ENCODE results near the gene ZFPM1.

GRCh38 chr16:87216676-87217374, 100.4 kb downstream of the C16orf95 start:
- PRO-cap = bidirectional peak, plus-strand start at chr16:87217012, minus-strand start at chr16:87216930
- RAMPAGE, long total RNA, 3 experiments = no peak in any of the 3 experiments

- PRO-cap = no peak
- RAMPAGE, long total RNA, 3 experiments = no peak in any of the 3 experiments
Observed at GRCh38 chr16:87335935-87336331, 18.7 kb upstream of the C16orf95 start.

DNA sequence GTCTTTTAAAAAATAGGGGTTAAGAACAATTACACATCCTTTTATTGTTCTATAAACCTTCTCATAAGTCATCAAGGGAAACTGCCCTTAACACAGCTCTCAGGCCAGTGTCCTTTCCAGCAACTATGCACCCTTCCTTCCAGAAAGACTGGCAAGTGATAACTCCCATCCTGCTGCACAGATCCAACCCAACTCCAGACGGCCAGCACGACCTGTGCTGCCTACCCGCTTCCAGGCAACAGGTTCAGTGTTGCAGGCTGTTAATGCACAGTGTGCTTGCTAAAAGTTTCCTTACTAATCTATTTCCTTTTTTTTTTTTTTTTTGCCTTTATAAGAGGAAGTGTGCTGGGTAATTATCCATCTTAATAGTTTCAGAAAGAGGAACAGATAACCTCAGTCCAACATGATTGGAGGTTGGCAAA, 15.2 kb downstream of the FBXO31 start:
- PRO-cap = no peak
- RAMPAGE, long total RNA, 3 experiments = no peak in any of the 3 experiments

DNA sequence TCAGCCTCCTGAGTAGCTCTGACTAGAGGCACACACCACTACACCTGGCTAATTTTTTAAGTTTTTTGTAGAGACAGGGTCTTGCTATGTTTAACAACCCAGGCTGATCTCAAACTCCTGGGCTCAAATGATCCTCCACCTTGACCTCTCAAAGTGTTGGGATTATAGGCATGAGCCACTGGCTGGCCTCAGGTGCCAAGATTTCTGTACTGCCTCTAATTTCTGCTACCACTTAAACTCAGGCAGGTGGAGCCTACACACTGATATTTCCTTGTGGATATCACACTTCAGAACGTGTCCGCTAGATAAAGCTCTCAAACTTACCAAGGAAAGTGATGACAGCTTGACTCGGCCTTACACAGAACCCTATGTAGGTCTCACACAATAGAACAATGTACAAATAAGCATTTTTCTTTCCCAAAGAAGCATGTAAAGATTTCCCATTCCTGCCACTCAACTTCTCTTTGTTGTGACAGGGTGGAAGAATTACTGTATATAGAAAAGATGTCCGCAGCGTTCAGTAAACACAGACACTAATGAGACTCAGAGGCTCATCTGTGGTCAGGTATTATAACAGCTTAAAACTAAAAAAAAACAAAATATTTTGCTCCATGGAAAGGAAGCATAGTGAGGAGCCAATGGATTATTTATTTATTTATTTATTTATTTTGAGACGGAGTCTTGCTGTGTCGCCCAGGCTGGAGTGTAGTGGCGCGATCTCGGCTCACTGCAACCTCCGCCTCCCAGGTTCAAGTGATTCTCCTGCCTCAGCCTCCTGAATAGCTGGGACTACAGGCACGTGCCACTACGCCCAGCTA, 7.2 kb downstream of the MAP1LC3B start:
- PRO-cap = no peak
- RAMPAGE, long total RNA, 3 experiments = no peak in any of the 3 experiments

DNA sequence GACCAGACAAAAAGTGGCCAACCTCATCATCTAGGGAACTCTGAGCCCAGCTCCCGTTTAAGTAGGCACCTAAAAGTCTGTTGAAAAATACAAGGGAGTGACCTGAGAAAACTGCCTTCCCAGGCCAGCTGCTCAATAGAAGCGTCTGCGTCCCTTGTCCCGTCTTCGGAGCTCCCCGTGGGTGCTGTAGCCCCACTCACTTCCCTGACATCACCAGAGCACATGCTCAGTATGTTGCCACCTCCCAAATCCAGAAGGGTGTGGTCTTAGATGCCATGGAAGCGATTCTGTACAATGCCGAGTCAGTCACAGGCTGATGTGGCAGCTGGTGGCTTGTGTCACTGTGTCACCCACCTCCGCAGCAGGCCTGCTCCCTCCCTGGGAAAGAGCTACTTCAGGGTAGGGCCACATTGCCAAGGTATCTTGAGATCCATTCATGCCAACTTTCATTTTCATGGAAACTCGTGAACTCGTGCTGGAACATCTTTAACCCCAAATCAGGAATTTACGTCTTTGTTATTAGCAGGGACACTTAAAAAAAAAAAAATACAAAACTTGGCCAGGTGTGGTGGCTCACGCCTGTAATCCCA, 13.2 kb downstream of the MAP1LC3B start:
- PRO-cap = no peak
- RAMPAGE, long total RNA, 3 experiments = no peak in any of the 3 experiments

- PRO-cap = no peak
- RAMPAGE, long total RNA, 3 experiments = no peak in any of the 3 experiments
Observed at GRCh38 chr16:87415274-87415894, 23.2 kb downstream of the MAP1LC3B start.

- PRO-cap = no peak
- RAMPAGE, long total RNA, 3 experiments = no peak in any of the 3 experiments
Observed at GRCh38 chr16:87789543-87790383, 24.0 kb upstream of the KLHDC4 start.

GRCh38 chr16:87830835-87831654, 38.3 kb downstream of the SLC7A5 start:
- PRO-cap = no peak
- RAMPAGE, long total RNA, 3 experiments = no peak in any of the 3 experiments

DNA sequence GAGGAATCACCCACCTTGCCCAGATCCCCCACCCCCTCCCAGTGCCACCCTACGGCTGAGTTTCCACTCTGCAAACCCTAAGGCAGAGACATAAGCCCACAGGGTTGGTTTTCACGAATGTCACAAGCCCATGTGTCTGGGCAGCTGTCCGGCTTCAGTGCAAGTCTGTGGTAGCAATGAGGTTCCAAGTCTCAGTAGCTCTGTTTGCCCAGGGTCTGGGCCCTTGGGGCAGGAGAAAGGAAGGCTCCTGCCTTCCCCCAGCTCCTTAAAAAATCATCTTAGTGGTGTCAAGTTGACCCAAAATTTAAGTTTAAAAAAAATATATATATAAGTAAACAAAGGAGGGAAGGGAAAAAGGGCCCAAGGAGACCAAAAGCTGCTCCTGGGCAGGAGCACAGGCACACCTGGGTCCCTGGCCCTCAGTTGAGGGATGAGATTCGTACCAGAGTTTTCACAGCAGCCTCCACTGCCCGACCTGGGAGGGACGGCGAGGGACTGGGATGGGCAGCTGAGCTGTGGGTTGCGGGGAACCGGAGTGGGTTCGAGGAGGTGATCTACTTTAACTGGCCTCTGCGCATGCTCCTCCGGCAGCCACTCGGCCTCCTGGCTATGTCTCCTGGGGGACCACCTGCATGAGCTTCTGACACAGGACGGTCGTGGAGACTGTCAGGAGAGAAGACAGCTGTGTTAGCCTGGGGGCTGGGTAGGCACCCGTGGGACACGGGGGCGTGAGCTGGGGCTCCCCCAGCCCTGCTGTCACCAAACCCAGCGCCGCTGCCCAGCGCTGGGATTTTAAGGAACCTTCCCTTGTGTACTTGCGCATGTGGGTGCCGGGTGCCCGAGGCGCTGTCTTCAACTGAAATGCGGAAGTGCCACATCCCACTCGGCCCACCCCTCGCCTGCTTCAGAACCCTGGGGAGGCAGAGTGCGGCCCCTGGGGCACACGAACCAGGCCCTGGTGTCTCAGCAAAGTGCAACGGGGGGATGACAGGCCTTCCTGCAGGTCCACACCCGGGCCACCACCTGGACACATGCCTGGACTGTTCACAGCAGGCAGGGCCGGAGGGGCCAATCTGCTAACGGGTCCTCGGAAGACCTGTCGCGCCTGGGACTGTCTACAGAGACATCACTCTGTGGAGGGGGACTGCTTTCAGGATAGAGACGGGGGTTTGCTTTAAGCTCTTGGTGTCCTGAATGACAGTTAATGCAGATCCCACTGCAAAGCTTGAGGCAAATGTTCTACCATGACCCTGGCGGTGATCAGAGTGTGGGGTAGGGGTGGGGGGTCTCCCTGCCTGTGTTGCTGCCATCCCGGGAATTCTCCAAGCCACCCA, 36.5 kb downstream of the SLC7A5 start:
- PRO-cap = no peak
- RAMPAGE, long total RNA, 3 experiments = no peak in any of the 3 experiments

DNA sequence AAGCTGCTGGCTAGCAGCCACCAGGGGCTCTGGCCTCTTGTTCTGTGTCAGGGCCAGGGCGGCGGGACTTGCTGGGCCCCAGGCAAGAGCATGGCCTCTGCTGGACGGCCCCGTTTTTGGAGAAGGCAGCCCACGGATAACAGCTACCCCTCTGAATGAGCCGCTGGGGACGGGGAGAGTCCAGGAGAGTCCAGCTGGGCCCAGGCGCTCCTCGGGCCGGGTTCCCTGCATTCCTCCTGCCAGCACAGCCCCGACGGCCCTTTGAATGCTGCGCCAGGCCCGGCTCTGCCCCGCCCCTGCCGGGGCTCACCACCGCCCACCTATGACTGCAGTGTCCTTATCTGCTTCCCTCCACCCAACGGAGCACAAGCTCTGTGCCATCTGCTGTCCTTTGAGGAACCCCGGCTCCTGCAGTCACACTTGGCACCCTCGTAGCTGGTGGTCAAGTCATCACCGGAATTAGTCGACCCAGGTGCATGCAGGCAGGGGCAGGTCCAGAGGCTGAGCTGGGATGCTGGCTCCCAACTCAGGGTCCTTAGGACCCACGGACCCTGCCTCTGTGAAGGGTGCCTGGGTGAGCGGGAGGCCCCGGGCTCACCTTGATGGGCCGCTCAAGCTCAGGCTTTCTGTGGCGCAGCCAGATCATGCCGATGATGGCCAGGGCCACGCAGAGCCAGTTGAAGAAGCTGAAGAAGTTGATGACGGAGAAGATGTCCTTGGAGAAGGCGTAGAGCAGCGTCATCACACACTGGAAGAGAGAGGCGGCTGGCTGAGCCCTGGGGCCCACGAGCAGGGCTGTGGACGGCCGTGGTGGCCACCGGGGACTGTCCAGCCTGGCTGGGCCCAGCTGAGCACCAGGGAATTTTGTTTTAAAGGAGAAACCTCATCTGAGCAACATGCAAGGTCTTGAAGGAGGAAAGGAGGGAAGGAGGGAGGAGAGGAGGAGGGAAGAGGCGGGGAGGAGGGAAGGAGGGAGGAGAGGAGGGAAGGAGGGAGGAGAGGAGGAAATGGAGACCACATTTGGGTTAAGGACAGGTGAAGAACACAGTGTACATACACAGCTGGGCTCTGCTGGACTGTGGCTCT, 33.1 kb downstream of the SLC7A5 start:
- PRO-cap = no peak
- RAMPAGE, long total RNA, 3 experiments = no peak in any of the 3 experiments

DNA sequence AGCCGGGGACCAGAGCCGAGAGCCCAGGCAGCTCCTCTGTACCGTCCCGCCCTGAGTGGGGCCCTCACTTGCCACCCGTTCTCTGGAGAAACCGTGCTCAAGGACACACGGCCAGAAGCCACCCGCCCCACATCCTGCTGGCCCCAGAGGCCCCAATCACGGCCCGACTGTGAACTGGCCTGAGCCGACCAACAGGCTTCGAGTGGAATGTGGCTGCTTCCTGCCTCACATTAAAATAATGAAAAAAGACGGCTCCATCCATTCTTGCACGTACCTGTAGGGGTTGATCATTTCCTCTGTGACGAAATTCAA, 29.2 kb downstream of the SLC7A5 start:
- PRO-cap = no peak
- RAMPAGE, long total RNA, 3 experiments = no peak in any of the 3 experiments

DNA sequence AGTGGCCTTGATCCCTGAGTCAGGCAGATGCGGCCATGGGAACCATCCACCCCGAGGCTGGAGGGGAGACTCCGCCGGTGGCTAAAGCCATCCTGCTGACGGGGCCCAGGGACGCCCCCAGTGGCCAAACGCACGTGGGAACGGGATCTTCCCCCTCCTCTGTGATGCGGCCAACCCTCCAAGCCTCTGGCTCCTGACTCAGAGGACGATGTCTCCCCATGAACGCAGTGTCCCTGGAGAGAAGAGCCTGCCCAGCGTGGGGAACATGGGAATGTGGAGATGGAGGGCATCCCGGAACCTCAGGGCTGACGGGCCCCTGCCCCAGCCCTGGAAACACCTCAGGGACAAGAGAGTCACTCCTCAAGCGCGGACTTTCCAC, 24.9 kb downstream of the SLC7A5 start:
- PRO-cap = no peak
- RAMPAGE, long total RNA, 3 experiments = no peak in any of the 3 experiments

GRCh38 chr16:87931534-87932317, 4.6 kb downstream of the CA5A start:
- PRO-cap = no peak
- RAMPAGE, long total RNA, 3 experiments = no peak in any of the 3 experiments

DNA sequence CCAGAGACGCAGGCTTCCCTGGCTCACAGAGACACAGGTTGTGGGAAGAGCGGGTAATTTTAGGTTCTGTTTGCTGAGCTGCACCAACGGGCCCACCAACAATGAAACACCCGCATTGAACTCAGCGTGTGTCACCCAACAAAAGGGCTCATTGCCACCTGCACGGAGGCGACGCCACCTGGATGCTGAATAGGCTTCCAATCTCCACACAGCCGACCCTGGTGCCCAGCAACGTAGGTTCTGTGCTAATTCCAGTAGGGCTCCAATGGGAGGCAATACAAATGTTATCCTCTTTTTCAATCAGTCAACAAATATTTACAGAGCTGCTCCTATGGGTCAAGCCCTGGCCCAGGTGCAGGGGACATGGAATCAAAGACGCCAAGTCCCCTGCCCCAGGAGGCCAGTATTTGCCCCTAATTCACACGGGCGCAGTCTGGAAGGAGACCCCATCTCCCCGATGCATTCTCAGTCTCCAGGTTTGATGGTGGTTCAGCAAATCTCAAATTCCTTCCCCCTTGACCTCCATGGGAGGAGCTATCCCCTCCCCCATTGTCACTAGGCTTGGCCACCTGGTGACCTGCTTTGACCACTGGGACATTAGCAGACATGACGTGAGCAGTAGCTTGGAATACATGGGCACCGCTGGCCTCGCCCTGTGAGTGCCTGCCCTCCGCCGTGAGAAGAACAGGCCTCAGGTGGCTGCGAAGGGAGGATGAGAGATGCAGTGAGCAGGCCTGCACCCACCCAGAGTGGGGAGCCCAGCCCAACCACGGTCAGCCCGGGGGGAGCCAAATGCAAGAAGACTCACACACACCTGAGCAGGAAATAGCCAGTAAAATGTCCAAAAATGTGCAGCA, 3.8 kb downstream of the CA5A start:
- PRO-cap = no peak
- RAMPAGE, long total RNA, 3 experiments = no peak in any of the 3 experiments

DNA sequence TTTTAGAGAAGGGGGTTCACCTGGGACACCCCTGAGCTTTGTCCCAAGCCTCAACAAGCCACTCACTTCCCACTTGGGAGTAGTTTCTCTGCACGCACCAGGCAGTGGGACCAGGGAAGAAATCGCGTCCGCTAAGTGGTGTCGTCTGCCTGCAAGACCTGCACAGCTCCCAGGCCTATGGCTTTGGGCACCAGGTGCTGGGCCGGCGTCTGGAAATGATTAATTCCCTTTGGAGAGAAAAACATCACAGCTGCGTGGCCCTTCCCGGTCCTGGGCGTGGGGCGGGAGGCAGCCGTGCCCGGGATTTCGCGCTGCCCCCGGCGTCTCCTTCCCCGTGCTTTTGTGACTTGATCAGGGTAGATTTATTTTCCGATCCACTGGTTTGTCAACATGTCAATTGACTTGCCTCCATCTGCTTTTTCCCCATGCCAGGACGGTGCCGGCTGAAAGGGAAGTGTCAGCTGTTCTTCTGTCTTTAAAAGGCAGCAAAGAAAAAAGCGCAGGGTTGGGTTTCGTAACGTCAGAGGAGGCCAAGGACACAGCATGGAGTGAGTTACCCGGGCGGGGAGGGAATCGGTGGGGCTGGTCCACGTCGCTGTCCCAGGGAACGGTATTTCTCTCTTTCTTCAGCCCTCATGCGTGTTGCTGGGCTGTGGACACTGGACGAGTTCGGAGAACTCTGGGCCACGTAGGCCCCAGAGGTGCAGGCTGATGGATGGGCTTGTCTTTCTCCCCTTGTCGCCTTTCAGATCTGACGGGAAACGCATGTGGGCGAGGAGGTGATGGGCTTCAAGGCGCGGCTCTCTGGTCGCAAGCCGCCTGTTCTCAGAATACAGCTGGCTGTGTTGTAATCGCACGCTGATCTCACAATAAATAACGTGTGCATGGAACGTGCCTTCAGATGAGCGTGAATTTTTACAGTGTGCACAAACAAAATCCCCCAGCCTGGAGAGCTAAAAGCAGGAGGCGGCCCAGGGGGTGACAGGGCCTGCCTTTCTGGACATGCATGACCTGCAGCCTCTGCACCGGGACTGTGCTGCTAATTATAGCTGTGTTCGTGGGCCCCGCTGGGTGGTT, 188.1 kb upstream of the ZNF469 start:
- PRO-cap = no peak
- RAMPAGE, long total RNA, 3 experiments = no peak in any of the 3 experiments

DNA sequence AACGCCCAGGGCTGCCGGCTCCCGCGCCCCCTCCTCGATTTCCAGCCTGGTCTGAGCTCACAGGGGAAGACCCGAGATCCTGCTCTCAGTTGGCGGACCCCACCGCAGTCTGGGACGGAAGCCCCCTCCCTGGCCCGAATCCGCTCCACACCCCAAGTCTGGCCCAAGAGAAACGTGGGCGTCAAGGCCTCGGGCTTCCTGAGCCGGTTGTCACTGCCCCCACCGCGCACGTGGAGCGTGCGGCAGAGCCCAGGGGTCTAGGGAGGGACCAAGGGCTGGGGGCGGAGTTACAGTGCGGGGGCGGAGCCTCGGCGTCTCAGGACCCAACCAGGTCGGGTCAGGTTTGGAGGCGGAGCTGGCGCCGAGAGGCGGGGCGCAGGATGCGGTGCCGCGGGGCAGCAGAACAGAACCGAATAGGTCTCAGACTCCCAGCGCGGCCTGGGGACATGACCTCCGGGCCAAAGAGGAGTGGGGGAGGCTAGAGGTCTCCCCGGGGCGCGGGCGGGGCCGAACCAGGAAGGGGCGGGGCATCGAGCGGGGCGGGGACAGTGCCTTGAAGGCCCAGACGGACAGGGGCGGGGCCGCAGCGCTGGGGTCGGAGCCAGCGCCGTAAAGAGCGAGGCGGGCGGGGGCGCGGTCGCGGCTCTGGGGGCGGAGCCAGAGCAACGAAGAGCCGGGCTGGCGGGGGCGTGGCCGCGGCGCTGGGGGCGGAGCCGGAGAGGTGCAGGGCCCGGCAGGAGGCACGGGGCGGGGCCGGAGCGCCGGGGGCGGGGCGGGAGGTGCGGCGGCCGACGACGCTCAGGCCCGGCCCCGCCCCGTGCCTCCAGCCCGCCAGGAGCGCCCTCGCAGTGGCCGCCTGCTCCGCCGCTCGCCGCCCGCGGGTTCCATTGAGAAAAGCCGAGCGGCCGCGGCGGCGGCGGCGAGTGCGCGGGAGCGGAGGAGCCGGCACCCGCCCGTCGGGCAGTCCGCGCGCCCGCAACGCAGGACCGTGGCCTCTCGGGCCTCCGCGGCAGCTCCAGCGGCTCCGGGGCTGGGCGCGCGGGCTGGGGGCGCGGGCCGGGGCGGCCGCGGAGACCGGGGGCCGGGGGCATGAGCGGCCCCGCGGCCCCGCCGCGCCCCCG, at the start of gene ZFPM1:
ZFPM1 (plus strand) TSS at position 826 of the 1,121 bp plus-strand sequence.
- PRO-cap = unidirectional peak, plus-strand start at position 826 of the sequence
- RAMPAGE, long total RNA, 3 experiments = no peak in any of the 3 experiments

GRCh38 chr16:88488938-88489290, 35.8 kb downstream of the ZFPM1 start:
- PRO-cap = no peak
- RAMPAGE, long total RNA, 3 experiments = no peak in any of the 3 experiments

- PRO-cap = no peak
- RAMPAGE, long total RNA, 3 experiments = no peak in any of the 3 experiments
Observed at GRCh38 chr16:88495589-88496391, 42.7 kb downstream of the ZFPM1 start.

DNA sequence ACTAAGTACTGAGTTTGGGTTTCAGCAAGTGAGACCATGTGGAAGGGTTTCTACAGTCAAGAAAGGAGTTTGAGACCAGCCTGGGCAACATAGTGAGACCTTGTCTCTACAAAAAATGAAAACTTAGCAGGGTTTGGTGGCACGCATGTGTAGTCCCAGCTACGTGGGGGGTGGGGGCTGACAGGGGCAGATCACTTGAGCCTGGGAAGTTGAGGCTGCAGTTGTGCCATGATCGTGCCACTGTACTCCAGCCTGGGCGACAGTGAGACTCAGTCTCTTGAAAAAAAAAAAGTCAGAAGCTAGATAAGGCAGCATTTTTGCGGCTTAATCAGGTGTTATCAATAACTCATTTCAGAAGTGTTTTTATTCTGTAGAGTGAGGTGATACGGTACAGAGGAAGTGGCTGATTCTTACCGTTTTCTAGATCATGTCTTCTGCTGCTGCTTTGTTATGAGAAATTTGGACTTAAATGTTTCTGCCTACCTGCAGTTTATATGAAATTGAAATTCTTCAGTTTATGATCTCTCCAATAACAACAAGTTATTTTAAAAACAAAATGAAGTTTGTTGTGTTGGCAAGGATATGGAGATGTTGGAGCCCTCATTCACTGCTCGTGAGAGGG, 18.5 kb downstream of the ZC3H18 start:
- PRO-cap = no peak
- RAMPAGE, long total RNA, 3 experiments = start-site peak on the plus strand in 1 of 3 experiments, centred at position 216 of the sequence, 6 reads per replicate

GRCh38 chr16:88591603-88591964, 21.4 kb downstream of the ZC3H18 start:
- PRO-cap = no peak
- RAMPAGE, long total RNA, 3 experiments = no peak in any of the 3 experiments